Placental pericyte (primary cell): ENCODE results near the genes KRTAP4-16, KRTAP9-7 and KLHL10.

- CAGE, long polyA plus RNA: no peak
Observed at GRCh38 chr17:40554183-40554931, 10.9 kb downstream of the CCR7 start.

GRCh38 chr17:40564556-40565345 is 521 bp downstream of the CCR7 start:
- CAGE, long polyA plus RNA: no peak

GRCh38 chr17:40608485-40609003 is 39.1 kb downstream of the SMARCE1 start:
- CAGE, long polyA plus RNA: no peak

GRCh38 chr17:40782002-40782351 is 373 bp downstream of the KRT27 start:
- CAGE, long polyA plus RNA: no peak

GRCh38 chr17:40827955-40828640 is 5.7 kb upstream of the KRT10 start:
- CAGE, long polyA plus RNA: no peak

- CAGE, long polyA plus RNA: no peak
Observed at GRCh38 chr17:40935892-40937064, 1.2 kb downstream of the KRT23 start.

DNA sequence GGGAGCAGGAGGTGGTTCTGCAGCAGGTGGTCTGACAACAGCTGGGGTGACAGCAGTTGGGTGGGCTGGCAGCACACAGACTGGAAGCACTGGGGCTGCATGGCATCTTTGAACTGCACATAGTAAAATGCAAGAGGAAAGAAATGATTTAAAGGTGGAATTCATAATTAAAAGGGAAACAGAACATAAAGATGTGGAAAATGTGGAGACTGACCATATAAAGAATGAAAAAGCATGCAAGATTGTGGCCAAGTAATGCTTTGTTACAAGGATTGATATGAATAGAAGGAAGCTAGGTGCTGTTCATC is at the start of gene KRTAP4-16:
Gene KRTAP4-16, minus strand, starts transcription at position 121 of the 308 bp plus-strand sequence.
- CAGE, long polyA plus RNA: no peak

GRCh38 chr17:41275537-41275870 is at the start of gene KRTAP9-7:
Gene KRTAP9-7, plus strand, starts transcription at chr17:41275698.
- CAGE, long polyA plus RNA: no peak

DNA sequence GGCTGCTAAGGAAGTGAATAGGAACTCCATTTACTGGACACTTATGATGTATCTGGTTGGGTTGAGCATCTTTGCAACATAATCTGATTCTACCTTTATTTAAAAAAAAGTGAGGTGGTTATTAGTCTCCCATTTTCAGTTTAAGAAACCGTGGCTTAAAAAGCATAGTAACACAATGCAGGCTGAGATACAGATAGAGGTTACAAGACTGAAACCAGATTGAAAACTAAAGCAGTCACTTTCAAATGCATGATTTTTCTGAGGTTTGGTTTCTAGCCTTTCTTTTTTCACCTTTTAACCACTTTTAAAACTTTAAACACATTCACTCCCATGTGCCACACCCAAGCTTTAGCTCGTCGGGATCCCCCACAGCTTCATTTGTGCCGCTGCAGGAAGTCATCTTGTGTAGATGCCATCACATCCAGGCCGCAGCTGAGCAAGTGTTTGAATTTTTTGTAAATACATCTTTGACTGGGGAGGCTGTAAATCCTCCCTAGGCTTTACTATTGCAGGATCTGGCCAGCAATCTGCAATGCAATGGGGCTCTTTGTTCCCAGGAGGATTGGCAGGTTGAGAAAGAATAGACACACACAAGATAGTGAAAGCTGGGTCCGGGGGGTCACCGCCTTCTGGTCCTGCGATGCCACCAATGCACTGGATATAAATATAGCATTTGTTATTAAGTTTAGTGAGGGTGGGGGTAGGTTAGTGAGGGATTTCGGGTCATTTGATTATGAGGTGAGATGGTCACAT is 9.1 kb downstream of the KRT33A start:
- CAGE, long polyA plus RNA: no peak

DNA sequence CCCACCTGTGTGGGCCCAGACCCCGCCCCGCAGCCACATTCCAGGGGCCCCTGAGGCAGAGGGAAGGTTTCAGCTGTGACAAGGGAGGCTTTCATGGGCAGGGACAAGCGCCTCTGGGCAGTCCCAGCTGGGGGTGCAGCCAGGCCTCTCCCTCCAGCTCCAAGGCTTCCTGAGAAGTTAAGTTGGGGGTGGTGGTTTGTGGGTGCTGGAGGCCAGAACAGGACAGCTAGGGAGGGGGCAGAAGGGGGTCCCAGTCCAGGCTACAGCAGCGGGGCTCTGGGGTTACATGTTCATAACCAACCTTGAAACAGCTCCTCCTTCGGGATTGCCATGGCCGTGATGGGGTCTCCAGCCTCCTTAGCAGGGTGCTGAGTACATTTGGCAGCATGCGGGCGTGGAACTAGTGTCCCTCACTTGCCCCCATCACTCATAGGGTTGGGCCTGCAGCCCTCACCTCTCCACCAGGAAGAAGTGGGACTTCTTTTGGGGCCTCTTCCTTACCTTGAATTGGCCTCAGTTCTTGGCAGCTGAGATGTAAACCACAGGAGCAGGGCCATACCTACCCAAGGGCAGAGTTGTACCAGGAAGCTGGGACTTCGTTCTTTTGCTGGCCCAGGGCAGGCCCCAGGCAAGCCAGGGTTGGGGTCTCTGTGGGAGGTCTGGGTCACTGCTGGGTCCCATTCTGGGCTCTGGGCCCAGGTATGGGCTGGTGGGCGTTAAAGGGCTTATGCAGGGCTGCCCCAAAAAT is 3.5 kb upstream of the KRT15 start:
- CAGE, long polyA plus RNA: no peak

- CAGE, long polyA plus RNA: no peak
Observed at GRCh38 chr17:41524723-41525081, 3.4 kb downstream of the KRT19 start.

DNA sequence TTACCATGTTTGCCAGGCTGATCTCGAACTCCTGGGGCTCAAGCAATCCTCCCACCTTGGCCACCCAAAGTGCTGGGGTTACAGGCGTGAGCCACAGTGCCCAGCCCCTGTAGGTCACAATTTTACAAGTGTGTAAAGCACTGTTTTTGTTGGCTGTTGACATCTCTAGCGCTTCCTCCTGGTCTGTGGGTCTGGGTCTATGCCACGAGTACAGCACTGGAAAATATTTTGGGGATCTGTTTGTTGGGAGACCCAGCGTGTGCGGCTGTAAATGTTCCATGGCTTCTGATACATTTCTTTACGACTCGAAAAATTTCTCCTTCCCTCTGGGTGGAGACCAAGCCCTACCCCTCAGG is 1.4 kb downstream of the KRT19 start:
- CAGE, long polyA plus RNA: no peak

GRCh38 chr17:41584239-41584676 is 2.4 kb downstream of the KRT14 start:
- CAGE, long polyA plus RNA: no peak

DNA sequence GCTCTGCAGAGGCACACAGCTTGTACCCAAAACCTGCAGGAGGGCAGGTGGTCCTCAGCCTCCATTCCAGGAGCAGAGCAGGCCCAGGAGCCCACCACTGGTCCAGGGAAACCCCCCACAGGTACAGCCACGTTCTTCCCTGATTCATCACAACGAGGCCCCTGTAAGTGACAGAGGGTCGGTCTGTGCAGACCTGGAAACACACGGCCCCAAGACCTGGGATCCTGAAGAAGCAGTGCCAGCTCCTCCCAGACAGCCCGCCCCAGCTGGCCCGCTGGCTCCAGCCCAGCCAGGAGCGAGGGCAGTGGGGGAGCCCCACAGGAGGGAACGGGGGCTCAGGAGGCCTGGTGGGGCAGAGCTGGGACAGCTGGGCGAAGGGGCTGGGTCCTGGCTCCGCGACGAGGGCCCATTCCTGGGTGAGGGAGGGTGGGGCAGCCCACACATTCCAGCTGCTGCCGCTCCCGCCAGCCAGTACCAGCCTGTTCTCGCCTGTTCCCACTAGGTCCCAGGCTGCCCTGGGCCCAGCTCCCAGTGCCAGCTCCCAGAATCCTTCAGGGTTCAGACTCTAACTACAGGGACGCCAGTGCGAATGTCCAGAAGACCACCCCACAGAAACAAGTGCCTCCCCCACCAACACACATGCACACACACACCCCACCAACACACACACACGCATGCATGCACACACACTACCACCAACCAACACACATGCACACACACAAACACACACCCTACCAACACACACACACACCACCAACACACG is 27.1 kb upstream of the KRT17 start:
- CAGE, long polyA plus RNA: no peak

- CAGE, long polyA plus RNA: no peak
Observed at GRCh38 chr17:41656339-41656838, 32.0 kb upstream of the KRT17 start.

DNA sequence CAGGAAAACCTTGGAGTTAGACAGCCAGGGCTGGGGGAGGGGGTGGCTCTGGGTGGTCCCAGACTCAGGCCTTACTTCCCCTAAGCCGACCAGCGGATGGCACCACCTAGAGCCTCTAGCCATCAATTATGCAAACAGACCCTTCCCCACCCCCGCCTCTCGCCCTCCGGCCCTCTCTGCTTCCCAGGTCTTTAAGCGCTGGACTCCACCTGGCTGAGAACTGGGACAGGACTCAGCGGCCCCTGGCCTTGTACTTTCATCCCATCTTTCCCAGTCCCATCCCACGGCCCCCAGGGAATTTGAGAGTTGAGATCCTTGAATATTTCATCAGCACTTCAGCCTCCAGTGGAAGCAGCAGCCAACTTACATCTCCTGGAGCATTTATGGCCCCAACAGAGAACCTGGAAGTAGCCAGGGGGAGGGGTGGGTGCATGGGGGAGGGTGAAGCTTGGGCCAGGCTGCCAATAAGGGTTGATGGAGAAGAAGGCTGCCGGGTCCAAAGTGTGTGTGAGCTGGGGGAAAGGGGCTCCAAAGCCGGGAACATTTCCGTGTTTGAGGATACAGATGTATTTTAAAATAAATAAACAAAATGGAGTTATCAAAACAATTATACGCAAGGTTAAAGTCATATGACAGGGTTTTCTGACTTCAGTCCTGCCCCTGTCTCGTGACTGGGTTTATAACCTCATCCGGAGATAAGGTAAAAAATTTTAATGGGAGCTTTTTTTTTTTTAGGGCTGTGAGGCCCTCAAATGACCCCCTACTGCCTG is 7.5 kb upstream of the JUP start:
- CAGE, long polyA plus RNA: no peak

DNA sequence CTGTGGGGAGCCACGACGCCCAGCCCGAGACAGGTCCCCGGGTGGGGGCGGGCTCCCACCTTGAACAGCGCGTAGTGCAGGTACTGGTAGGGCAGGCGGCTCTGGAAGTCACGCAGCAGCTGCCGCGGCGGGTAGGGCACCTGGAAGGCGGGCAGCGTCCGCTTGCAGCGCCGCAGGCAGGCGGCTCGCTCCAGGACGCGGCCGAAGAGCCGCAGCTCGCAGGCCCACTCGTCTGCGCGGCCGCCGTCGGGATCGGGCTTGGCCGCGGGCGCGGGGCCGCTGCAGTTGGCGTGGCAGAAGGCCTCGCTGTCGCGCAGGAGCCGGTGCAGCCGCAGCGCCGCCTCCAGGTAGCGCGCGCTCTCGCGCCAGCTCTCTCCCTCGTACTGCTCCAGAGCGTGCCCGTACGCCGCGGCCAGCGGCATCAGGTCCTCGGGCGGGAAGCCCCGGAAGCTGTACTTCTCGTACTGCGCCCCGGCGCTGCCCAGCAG is 310 bp downstream of the P3H4 start:
- CAGE, long polyA plus RNA: no peak

DNA sequence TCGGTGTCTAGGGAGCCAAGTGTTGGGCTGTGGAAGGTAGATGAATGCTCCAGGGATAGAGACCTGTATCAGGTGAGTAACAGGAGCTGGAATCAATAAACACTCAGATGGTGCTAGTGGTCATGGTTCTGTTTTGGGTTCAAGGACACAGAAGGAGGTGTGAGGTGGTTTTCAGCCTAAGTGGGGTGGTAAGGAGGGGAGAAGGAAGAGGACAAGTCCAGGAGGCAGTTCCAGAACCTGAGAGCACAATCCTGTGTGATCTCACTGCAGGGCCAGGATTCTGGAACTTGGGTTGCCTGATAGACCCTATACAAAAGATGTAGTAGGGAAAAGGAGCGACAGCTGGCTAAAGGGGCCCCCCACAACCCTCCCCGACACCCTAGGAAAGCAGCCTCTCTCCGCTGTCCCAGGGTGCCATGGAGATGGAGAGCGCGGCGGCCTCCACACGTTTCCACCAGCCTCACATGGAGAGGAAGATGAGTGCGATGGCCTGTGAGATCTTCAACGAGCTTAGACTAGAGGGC is at the start of gene KLHL10:
Gene KLHL10, plus strand, starts transcription at position 309 of the 524 bp plus-strand sequence.
- CAGE, long polyA plus RNA: no peak

DNA sequence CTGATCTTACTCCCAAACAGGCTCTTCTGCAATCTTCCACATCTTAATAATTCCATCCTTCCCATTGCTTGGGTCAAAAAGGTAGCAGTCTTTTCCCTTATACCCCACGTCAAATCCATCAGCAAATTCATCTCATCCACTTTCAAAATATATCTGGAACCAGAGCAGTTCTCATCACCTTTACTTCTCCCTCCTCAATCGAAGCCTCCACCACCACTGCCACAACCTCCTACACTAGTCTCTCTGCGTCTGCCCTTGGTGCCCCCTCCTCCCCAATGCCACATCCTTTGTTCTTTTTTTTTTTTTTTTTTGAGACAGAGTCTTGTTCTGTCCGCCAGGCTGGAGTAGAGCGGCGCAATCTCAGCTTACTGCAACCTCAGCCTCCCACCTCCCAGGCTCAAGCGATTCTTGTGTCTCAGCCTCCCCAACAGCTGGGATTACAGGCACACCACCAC is 2.3 kb downstream of the KLHL11 start:
- CAGE, long polyA plus RNA: no peak

GRCh38 chr17:41885900-41886321 is 20.7 kb upstream of the KLHL11 start:
- CAGE, long polyA plus RNA: no peak